SK-N-DZ (cell line): ENCODE measurements around the genes DOLK and PTPA.

DNA sequence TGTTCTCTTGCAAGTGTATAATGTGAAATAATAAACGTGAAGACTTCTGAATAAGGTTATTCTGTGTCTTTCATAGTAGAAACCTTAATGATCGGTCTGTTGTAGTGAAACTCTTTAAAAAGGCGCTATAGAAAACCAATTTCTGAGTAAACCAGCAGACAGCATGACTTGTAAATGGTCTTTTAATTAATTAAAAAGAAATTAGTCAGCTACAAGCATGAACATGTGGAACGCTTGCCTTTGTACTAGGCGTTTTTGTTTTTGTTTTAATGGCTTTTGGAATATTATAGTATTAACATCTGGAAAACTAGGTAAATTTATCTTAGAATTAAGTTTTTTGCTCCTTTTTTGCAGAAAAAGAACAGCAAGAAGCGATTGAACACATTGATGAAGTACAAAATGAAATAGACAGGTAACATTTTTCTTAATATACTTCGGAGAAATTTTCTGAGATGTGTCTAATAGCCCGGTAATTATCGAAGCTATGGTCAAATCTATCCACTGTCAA, 1.8 kb downstream of the SET start:
RAMPAGE:
- cytosol, long total RNA, result no peak
- nucleus, long total RNA, result no peak

DNA sequence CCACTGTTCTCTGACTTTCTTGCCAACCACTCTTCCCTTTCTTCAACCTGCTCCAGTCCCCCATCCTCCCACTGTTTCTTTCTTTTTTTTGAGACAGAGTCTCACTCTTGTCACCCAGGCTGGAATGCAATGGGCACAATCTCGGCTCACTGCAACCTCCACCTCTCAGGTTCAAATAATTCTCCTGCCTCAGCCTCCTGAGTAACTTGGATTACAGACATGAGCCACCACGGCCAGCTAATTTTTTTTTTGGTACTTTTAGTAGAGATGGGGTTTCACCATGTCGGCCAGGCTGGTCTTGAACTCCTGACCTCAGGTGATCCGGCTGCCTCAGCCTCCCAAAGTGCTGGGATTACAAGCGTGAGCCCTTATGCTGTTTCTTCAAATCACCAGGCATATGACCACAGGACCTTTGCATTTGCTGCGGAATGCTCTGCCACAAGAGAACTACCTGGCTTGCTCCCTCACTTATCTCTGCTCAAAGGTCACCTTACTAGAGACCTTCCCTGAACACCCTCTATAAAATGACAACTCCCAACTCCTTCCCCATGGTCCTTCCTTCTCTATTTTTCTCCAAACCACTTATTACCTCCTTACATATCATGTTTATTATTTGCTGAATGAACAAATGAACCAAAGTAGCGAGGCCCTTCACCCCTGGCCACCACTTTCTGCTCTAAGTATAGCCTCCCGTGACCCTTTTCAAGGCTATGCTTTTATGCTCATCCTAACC, 1.5 kb downstream of the ZER1 start:
RAMPAGE:
- cytosol, long total RNA, result no peak
- nucleus, long total RNA, result no peak

DNA sequence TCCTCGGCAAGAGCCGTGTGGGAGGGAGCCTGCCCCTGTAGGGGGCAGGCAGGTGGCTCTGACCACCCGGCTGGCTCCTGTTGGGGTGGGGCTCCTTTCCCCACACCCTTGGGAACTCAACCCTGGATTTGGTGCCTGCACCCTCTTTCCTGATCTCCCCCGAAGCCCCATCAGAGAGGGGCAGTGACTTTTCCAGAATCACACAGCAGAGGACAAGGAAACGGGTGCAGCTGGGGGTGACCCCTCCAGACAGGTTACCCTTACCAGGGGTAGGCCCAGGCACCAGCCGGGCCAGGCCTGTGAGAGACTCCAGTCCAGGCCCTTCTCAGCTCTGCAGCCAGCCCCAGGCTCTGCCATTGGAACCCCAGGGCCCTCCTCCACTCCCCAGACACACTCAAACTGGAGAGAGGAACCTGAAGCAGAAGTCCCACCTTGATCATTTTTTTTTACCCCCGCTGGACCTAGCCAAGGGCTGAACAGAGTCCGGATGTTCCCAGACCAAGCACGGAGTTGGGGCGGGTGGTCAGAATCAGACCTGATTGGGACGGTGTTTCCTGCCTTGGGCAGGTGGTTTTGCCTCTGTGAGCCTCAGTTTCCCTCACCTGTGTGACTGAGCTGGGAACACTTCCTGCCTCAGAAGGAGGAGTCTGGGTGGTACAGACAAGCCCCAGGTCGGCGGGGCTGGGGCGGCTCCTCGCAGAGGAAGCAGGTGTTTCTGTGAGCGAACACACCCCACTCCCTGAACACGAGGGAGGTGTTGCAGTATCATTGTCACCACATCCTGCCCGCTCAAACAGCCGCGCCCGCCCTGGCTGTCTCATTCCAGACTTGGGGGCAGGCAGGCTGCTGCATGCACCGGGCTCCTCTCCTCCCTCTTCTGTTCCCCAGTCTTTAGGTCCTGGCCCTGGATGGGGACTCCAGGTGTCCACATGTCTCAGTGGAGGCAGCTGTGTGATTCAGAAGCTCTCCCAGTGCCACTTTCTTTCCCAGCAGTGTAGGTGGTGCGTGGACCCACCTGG, 18.7 kb upstream of the PHYHD1 start:
RAMPAGE:
- cytosol, long total RNA, result no peak
- nucleus, long total RNA, result no peak

DNA sequence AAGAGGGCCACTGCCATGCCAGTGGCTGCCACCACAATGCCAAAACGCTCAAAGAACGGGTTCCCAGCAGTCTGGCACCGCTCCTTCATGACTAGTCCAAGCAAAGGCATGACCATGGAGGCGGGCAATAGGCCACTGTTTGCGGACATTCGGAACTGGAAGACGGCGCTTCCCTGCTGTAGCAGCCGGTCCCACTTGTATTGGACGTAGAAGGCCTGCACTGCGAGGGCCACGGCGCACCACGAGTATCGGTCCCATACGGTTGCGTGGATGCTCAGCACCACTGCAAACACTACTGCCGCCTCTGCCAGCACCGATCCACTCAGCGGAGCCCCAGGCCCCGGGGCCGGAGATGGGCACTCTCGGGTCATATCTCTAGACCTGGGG, 477 bp downstream of the DOLK start:
RAMPAGE:
- cytosol, long total RNA, result no peak
- nucleus, long total RNA, result no peak

DNA sequence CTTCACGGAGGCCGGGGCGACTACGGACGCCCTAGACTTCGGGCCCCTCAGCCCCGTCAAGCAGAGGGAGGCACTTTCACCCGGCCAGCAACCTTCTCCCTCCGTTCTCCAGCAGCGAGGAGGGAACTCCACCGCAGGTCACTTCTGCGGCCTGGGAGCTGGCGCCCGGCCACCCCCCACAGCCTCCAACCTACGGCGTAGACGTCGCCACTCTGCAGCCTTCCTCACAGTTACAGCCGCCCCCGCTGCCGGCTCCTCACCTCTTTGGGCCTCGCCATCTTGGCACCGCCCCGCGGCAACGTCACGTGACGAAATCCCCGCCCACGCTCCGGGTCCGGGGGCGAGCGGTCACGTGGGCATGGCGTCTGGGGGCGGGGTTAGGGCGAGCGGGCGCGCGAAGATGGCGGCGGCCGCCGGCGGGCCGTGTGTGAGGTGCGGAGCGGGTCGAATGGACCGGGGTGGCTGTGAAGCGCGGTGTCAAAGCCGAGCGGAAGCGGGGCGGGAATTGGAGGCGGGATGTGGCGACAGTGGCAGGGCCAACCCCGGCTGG, at the start of gene DOLK:
Gene DOLK (minus strand): TSS at position 284 of the 550 bp plus-strand sequence.
RAMPAGE:
- cytosol, long total RNA, result start-site peak on the minus strand centred at position 297 of the sequence, 21 bp wide, 22 and 25 reads in 2 replicates; start-site peak on the plus strand centred at position 389 of the sequence, 18 bp wide, 1,346 and 1,137 reads in 2 replicates
- nucleus, long total RNA, result no peak

DNA sequence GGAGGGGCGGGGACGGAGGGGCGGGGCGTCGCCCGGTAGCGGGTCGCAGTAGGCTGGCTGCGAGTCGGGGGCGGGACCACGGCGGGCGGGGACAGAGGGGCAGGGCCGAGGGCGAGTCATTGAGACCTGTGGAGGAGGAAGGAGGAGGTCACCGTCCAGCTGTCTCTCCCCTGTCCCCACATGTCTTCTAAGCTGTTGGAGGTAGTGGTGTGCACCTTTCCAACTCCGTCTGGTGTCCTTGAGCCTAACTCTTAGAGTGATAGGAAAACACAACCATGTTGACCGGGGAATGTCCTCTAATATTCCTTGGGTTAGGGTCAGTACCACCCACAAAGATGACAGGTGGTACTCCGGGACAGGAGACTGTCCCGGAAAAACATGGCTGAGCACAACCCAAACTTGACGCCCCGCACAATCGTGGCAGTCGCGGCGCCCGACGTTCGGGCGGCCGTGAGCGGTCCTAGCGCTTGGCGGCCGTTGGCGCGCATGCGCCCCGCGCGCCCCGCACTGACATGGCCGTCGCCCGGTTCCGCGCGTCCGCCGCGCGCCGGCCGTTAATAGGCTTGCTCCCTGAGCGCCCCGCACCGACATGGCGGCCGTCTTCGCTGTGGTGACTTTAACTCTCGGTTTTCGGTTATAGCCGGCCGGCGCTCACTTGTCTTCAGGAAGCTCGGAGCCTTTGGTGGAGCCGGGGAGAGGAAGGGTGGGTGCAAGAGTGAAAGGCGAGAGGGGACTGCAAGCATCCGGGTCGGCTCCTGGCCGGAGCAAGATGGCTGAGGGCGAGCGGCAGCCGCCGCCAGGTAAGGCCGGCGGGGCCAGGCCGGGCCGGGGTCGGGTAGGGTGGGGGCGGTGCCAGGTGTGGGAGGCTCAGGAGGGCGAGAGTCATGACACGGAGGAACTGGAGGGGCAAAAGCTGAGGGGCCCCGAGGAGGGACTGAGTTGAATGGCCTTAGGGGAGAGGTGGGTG, at the start of gene PTPA:
Gene PTPA (plus strand): TSS at position 584 of the 967 bp plus-strand sequence.
RAMPAGE:
- cytosol, long total RNA, result start-site peak on the plus strand centred at position 542 of the sequence, 92 bp wide, 147 and 397 reads in 2 replicates
- nucleus, long total RNA, result start-site peak on the plus strand centred at position 582 of the sequence, 7 bp wide, 103 and 67 reads in 2 replicates

RAMPAGE:
- cytosol, long total RNA, result no peak
- nucleus, long total RNA, result no peak
Observed at GRCh38 chr9:129147832-129148185, 30.3 kb downstream of the IER5L start.

RAMPAGE:
- cytosol, long total RNA, result no peak
- nucleus, long total RNA, result no peak
Observed at GRCh38 chr9:129149289-129149865, 28.7 kb downstream of the IER5L start.

DNA sequence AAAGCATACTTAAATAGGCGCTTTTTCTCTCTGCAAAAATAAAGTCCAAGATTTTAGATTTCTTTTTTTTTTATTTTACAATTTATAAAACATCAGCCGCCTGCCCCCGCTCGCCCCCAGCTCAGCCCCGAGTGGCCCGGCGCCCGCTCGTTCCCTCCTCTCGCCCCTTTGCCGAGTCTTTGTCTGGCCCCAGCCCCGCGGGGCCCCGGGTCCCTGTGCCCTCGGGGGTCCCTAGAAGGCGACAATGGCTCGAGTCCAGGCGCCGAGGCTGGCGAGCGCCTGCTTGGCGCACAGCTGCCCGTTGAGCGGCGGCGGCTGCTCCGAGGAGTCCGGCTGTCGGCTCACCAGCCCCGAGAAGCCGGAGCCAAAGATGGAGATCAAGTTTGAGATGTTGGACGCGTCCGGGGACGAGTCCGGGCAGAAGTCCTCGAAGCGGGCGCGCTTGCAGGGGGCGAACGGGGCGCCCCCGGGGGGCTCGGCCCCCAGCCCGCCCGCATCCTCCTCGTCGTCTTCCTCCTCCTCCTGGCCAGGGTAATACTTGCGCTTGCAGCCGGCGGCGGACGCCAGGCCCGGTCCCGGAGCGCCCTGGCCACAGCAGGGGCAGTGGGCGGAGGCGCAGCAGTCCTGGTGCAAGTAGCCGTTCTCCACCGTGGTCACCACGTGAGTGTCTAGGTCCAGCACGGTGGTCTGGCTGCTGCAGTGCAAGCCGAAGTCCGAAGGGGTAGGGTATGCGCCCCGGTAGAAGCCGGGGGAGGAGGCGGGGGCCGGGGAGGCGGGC, 1.3 kb downstream of the IER5L start:
RAMPAGE:
- cytosol, long total RNA, result no peak
- nucleus, long total RNA, result no peak

GRCh38 chr9:129182115-129182531, 4.1 kb upstream of the IER5L start:
RAMPAGE:
- cytosol, long total RNA, result no peak
- nucleus, long total RNA, result no peak

GRCh38 chr9:129413871-129414076, 207.1 kb downstream of the C9orf50 start:
RAMPAGE:
- cytosol, long total RNA, result no peak
- nucleus, long total RNA, result no peak

GRCh38 chr9:129432683-129433304, 188.1 kb downstream of the C9orf50 start:
RAMPAGE:
- cytosol, long total RNA, result no peak
- nucleus, long total RNA, result no peak

RAMPAGE:
- cytosol, long total RNA, result no peak
- nucleus, long total RNA, result no peak
Observed at GRCh38 chr9:129495106-129496057, 125.5 kb downstream of the C9orf50 start.

GRCh38 chr9:129583984-129584557, 36.8 kb downstream of the C9orf50 start:
RAMPAGE:
- cytosol, long total RNA, result no peak
- nucleus, long total RNA, result no peak

DNA sequence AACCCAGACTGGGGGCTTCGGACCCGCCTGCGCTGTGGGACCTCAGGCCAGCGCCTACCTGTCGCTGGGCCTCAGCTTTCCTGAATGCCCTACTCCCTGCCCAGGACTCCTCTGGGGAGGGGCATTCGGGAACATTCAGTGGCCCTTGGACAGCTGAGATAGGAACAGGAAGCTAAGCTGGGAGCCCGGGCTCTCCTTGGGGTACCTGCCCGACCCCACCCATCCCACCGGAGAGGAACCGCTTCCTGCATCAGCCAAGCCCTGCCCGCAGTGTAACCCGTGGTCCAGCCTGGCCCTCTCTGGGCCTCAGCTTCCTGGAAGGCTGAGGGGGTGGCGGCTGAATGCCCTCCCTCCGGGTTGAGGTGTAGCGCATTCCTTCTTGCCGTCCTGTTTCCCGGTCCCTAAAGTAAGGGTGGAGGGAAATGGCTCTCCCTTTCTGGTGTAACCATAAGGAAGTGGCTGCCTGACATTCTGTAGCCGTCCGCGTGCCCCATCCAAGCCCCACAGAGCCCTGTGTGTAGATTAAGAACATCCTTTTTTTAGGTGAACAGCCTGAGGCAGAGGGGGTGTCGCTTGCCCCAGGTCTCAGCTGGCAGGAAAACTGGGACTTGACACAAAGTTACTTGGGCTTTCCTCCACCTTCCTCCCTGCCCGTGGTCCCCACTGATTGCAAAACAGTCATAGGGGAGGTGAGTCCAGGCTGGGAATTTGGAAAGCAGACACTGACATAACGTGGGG, 23.0 kb downstream of the C9orf50 start:
RAMPAGE:
- cytosol, long total RNA, result no peak
- nucleus, long total RNA, result no peak

DNA sequence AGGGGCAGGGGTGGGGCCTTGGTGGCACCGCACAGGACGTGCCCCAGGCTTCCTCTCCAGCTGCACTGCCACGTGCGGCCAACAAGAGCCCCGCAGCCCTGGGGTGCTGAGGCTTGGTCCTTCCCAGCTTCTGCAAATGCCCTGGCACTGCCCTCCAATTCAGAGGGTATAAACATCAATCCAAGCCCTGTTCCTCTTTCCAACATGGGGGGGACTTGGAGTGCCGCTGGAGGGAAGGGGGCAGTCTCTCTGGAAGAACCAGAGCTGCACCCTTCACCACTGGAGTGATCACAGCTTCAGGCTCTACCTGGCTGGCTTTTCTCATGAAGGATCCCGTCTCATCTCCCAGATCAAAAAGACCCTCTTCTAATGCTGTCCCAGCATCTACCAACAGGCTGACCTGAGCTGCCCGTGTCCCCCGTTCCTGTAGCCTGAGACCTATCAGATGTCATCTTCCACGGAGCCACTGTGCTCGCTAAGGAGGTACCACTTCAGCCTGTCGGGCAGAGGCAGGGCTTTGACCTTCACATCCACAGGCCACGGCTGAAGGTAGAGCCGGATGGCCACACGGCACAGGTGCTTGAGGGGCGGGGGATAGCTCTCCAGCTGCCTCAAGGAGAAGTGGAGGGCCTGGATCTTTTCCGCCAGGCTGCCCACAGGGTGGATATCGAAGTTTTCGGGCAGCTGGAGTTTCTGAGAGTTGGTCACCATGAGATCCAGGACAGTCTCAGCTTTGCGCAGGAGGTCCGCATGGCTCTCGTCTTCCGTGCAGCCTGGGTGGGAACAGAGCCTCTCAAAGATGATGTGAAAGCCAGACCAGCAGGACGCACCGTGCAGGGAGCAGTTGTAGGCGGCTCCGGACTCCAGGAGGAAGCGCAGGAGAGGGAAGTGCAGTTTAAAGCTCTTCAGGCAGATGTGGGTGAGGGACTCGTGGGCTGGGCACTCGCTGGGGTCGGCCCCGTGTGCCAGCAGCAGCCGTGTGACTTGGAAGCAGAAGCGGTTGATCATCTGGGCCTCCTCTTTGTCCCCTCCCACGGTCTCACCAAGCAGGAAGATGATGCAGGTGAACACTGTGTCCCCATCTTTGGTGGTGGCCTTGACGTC, 4.2 kb downstream of the ASB6 start:
RAMPAGE:
- cytosol, long total RNA, result no peak
- nucleus, long total RNA, result no peak

RAMPAGE:
- cytosol, long total RNA, result no peak
- nucleus, long total RNA, result no peak
Observed at GRCh38 chr9:129773550-129774226, 20.8 kb upstream of the PTGES start.

RAMPAGE:
- cytosol, long total RNA, result no peak
- nucleus, long total RNA, result no peak
Observed at GRCh38 chr9:129866434-129867248, 31.4 kb downstream of the USP20 start.

RAMPAGE:
- cytosol, long total RNA, result no peak
- nucleus, long total RNA, result no peak
Observed at GRCh38 chr9:129919841-129920133, 84.5 kb downstream of the USP20 start.

GRCh38 chr9:129924735-129925244, 89.5 kb downstream of the USP20 start:
RAMPAGE:
- cytosol, long total RNA, result no peak
- nucleus, long total RNA, result no peak